Neural progenitor cell (in vitro differentiated cells): Measurements from ENCODE around the gene UBTD2.

GRCh38 chr5:171450304-171451596 lies 31.3 kb downstream of the FGF18 start:
- RAMPAGE, long total RNA: no peak

DNA sequence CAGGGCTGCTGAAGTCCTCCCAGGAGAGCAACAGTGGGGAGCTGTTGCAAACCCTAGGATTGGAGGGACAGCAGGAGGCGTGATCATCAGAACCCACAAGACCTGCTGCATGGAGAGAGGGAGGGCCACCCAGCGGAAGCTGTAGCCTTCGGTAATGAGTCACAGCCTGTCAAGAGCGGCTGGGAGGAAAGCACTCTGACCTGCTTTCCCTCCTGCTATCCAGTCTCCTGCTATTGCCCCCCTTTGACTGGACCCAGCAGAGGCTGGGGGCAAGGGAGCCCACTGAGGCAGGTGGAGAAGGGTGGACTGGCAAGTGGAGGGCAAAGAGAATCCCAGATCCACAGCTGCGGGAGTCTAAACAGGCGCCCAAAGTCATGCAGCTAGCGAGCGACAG lies 138.3 kb upstream of the SMIM23 start:
- RAMPAGE, long total RNA: no peak

- RAMPAGE, long total RNA: no peak
Measured at GRCh38 chr5:172057054-172057835, 50.8 kb upstream of the FBXW11 start.

- RAMPAGE, long total RNA: no peak
Measured at GRCh38 chr5:172082839-172083538, 76.6 kb upstream of the FBXW11 start.

DNA sequence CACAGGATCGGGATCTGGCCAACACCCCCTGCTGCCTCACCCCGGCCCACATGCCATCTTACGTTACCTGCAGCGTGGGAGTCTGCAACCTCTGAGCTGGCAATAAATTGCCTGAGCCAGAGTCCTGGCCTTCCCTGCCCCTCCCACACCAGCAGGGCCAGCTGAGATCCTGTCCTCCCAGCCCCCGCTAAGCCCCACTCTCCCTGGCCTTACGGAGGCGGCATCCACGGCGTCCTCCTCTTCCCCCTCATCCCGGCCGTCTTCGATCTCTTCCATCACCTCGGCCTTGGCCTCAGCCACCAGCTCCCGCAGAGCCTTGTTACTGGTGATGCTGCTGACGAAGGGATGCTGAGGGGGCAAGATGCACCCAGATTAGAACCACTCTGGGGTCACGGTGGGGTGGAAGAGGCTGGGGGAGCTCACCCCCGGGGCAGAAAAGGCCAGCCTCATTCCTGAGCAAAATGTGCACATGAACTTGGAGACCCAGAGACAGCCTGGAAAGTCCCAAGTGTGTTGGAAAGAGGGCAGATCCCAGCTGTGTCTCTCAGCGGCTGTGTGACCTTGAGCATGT lies 89.9 kb upstream of the FBXW11 start:
- RAMPAGE, long total RNA: no peak

GRCh38 chr5:172133313-172133799 lies 54.7 kb downstream of the STK10 start:
- RAMPAGE, long total RNA: no peak

DNA sequence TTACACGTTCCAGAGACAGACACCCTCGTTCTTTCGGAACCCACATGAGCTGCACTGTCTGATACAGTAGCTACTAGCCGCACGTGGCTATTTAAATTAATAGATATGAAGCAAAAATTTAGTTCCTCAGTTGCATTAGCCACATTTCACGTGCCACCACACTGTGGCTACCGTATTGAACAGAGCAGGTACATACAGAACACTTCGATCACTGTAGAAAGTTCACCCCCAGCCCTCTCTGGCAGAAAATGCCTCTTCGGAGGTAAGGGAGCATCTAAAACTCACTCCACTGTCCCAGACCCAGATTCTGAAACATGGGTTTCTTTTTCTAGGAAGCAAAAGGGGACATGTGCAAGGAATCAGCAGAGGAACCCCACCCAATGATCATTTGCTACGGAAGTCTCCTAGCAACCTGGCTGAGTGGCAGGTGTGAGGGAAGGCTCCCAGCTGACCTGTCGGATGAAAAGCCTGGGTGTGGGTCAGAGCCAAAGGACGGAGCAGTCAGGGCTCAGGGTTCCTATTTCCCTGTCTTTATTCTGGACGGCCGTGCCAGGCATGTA lies 20.3 kb downstream of the STK10 start:
- RAMPAGE, long total RNA: no peak

- RAMPAGE, long total RNA: no peak
Measured at GRCh38 chr5:172177000-172177646, 10.9 kb downstream of the STK10 start.

- RAMPAGE, long total RNA: no peak
Measured at GRCh38 chr5:172254787-172255180, 28.8 kb downstream of the UBTD2 start.

DNA sequence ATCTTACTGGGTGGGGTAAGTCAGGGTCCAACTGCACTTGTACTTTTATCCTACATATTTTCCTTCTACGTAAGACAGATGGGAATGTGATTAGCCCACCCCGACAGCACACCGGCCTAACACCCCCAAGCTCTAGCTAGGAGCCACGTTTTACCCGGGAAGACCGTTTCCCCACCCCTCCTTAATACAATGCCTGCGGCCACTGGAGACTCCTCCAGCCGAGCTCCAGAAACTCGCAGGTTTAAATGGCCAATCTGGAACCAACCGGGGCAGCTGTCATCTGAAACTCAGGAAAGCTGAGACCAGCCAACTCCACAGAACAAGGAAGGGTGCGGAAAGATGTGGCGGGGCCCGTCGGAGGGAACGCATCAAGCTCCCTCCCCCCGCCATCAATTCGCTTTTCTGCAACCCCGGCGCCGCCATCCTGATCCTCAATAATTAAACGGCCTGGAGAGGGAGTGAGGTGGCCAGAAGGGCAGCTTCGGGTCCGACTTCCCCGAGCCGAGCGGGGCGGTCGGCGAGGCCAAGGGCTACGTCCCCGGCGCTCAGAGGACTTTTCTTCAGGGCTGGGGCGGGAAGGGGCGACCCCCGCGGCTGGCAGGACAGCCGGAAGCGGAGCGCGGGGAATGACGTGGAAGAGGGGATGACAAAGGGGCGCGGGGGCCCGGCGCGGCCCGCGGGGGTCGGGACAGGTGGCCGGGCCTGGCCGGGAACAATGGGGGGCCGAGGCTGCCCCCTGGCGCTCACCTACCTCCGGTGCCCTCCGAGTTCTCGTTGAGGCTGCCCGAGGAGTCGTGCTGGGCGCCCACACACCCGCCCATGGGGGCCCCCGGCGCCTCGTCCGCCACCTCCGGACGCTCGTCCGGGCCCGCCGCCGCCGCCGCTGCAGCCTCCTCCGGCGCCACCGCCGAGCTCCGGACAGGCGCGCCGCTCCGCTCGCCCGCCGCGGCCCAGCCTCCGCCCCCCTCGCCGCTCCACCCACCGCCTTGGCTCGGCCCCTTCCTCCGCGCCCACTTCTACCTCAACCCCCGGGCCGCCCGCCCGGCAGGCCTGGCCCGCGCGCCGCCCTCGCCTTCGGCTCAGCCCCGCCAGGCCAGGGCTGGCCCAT lies at the start of gene UBTD2:
TSS of gene UBTD2 (minus strand) at position 920 of the 1,108 bp plus-strand sequence.
- RAMPAGE, long total RNA: no peak

DNA sequence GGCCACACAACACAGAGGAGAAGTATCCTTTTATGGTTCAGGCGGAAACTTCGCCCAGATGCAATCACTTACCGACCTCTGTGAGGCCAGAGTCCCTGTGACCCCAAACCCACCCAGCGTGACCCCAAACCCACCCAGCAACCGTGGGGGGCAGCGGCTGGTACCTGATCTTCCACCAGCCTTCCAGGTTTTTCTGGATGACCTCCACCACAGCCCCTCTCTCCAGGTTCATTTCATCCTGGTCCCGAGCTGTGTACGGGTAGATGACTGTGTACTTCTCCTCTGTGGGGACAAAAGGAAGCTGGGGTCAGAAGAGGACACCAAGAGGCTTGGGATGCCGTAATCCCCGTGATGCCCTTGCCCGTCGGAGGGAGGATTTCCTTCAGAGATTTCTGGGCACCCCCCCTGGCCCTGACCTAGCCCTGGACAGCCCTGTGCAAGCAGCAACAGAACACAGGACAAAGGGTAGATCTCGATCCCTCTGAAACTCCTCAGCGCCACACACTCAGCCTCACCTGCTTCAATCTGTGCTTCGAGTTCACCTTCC lies 70.2 kb upstream of the UBTD2 start:
- RAMPAGE, long total RNA: no peak

DNA sequence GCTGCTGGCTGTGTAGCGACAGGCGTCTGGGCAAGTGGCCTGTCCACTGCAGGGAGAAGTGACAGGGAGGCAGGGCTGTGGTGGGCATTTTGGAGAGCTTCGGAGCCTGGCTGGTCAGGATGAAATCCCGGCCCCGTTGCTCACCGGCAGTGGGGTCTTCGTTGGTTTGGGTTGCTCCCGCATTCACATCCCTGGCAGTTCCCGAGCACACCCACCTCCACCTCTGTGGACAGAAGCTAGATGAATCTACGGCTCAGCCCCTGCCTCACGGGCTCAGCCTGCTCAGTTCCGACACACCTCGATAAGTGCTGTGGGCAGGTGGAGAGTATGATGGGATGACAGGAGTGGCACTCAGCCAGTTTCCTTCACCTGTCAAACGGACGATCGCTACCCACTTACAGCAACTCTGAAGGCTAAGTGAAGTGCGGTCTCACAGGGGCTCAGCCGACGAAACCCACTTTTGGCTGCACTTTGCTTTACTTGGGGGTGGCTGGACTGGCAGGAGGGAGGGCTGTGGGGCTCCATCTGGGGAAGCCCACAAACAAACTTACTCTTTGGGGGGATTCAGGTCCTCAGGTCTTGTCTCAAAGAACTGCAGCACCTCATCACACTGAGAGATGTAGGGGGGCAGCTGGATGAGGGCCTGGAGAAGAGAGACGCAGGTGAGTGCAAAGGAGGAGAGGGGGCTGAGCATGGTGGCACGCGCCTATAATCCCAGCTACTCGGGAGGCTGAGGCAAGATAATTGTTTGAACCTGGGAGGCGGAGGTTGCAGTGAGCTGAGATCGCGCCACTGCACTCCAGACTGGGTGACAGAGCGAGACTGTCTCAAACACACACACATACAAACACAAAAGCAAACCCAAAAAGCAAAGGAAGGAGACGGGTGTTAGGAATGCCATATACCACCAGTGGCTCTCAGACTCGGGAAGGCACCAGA lies 72.6 kb downstream of the SH3PXD2B start:
- RAMPAGE, long total RNA: no peak

DNA sequence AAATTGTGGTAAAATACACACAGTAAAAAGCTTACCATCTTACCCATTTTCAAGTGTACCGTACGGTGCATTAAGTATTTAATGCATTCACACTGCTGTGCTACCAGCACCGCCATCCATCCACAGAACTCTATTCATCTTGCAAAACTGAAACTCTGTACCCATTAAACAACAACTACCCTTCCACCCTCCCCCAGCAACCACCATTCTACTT lies 70.1 kb downstream of the SH3PXD2B start:
- RAMPAGE, long total RNA: no peak

- RAMPAGE, long total RNA: no peak
Measured at GRCh38 chr5:172399704-172400347, 54.5 kb downstream of the SH3PXD2B start.

DNA sequence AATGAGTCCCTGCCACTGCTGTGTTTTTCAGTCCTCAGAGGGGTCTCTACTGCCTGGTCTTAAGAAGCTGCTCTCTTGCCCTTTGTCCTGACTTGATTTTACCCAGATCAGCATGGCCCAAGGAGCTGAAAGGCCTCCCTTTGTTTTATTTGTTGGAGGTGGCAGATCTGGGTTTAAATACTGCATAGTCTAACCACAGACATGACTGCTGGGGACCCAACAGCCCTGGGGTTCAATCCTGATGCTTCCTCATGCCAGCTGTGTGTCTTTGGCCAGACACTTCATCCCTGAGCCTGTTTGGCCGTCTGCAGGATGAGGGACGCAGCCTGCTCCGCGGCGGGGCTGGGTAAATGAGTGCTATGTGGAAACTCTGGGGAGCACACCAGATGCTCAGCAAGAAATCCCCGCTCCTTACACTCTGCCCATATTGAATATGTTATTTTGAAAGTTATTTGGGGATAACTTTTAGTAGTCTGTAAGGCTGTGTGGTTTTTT lies 43.0 kb downstream of the SH3PXD2B start:
- RAMPAGE, long total RNA: no peak

- RAMPAGE, long total RNA: no peak
Measured at GRCh38 chr5:172444722-172445398, 9.5 kb downstream of the SH3PXD2B start.

DNA sequence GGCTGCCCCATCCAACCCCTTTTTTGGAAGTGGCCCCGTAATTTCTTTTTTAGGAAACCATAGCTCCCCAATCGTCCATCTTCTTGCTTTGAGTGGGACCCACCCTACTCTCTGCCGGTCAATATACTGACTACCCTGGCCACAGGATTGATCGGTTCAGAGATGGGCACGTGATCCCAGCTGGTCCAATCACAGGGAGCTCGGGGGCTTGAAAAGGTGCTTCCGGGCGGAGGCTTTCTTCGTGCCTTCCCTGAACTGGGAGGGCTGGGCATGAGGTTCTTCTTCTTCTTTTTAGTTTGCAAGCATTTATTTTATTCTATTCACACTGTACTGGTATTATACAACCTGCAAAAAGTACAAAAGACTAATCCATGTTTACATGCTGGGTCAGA lies 78.8 kb upstream of the SH3PXD2B start:
- RAMPAGE, long total RNA: no peak

GRCh38 chr5:172574700-172574976 lies 66.4 kb upstream of the NEURL1B start:
- RAMPAGE, long total RNA: no peak

- RAMPAGE, long total RNA: no peak
Measured at GRCh38 chr5:172602525-172603882, 38.1 kb upstream of the NEURL1B start.

DNA sequence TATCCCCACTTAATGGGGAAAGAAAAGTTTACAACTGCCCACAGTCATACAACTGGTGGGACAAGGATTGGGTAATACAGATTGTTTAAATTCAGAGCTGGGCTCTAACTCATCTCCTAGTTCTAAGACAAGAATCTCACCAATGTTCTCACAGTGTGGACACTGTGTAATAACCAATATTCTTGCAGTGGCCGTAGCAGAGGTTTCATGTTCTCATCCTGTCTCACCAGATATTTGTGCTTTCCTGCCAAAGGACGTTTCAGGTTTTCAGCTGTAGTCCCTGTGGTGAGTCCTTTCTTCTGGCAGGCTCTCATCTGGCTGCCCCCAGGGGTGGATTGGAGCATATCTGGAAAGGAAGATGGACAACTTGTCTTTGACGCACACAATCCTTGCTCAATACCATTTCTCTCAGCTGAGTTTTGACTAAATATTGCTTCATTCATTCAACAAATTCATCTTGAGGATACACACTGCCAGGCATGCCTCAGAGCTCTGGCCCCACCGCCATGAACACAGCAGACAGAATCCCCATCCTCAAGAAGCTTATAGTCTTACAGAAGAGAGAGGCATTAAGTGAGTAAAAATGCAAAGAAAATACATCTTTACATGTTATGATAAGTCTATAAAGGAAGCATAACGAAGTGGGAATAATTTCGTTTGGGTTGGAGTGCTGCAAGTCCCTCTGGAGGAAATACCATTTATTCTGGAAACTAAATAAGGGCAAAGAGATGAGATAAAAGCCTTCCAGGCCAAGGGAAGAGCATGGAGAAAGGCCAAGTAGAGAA lies 33.8 kb upstream of the NEURL1B start:
- RAMPAGE, long total RNA: no peak